Ovary (tissue), 7 donors: ENCODE data around the genes SSTR1, MIA2 and LRFN5.

DNA sequence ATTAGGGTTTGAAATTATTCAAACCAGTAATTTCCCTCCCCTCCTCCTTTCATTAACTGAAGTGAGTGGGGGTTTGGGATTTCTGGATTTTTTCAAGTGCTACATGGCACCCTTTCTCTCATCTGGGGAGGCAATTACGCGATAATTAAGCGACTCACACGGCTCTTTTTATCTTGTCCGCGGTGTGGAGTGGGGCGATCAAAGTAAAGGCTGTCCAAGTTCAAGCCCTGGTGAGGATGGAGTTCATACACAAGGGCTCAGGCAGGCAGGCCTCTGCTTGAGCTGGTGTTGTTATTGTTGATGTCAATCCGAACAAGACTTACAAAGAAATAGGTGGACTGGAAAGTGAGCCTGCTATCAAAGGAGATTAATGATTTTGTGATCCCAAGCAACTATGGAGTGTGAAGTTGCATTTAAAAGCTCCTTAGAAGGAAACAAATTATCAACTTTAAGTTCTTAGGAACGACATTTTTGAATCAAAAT lies 6.1 kb downstream of the FOXA1 start:
- PRO-cap, 7 experiments = no peak in any of the 7 experiments
- RAMPAGE, long total RNA, 2 experiments = no peak in any of the 2 experiments

DNA sequence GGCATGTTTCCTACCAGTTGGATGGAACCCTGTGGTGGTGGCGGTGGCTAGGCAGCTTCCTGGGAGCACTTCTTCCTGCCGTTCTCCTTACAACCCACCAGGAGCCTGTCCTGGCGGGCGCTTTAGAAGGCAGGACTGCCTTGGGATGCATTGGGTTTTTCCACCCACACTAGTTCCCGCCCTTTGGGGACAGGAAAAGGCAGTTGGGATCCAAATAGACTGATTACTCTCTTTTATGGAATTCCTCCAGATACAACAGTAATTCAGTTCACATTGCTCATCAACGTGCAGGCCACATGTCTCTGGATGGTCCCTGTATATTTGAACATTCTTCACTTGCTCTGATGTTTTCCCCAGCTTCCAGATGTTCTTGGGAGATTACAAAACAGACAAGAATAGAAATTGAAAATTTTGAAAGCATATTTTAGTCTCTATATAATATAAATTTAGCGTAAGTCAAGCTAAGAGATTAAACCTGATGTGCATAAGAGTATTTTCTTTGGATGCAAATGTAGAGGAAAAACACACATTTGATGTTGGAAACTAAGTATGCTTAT lies 305.6 kb upstream of the SSTR1 start:
- PRO-cap, 7 experiments = no peak in any of the 7 experiments
- RAMPAGE, long total RNA, 2 experiments = no peak in any of the 2 experiments

DNA sequence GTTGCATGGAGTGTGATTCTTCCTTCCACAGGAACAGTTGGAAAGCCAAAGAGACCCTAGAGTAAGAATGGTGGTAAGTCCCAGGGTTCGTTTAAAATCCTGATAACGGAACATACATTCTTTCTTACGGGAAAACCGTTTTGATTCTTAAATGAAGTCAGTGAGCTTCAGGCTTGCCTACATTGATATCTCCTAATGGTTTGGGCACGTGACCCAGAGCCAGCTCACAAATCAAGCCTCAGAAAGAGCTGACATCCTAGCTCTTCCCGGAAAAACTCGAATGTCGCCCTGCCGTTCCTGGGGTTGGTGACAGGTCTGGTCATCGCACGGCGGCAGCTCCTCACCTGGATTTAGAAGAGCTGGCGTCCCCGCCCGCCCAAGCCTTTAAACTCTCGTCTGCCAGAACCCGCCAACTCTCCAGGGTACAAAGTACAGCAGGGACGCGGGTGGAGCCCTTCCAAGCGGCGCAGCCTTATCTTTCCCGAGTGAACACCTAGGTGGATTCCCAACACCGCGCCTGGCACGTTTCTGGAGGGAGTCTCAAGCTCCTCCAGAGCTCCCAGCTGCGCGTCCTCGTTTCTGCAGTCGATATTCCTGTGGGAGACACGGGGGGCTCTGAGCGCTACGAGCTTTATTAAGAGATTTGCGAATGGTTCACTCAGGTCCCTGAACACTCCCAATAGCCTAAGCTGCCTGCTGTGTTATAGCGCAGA lies at the start of gene SSTR1:
TSS of gene SSTR1 (plus strand) at position 222 of the 713 bp plus-strand sequence.
- PRO-cap, 7 experiments = no peak in any of the 7 experiments
- RAMPAGE, long total RNA, 2 experiments = no peak in any of the 2 experiments

DNA sequence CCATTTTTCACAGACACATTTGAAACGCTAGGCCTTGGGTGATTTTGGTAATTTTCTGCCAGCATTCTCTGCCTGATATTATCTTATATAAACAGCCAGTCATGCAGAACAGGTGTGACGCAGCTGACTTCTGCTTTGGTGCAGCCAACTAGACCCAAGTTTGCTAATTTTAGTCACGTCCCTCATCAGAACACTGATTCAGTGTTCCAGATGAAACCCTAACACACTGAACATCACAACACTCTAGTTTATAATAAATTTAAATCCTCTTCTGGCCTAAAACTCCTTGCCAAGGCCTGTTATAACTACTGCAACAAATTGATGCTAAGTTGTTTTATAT lies 386.1 kb downstream of the SEC23A start:
- PRO-cap, 7 experiments = no peak in any of the 7 experiments
- RAMPAGE, long total RNA, 2 experiments = no peak in any of the 2 experiments

DNA sequence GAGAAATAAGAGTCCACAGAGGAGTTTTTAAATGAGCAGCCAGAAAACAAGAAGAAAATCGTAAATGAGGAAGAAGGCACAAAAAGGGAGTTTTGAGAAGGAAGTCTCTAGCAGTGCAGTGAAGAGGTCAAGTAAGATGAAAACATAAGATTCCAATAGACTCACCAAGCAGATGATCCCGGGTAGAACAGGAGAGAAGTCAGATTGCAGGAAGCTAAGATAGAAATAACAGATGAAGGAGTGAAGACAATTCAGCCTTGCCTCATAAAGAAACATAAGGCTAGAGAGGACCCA lies 229.1 kb downstream of the SEC23A start:
- PRO-cap, 7 experiments = no peak in any of the 7 experiments
- RAMPAGE, long total RNA, 2 experiments = no peak in any of the 2 experiments

DNA sequence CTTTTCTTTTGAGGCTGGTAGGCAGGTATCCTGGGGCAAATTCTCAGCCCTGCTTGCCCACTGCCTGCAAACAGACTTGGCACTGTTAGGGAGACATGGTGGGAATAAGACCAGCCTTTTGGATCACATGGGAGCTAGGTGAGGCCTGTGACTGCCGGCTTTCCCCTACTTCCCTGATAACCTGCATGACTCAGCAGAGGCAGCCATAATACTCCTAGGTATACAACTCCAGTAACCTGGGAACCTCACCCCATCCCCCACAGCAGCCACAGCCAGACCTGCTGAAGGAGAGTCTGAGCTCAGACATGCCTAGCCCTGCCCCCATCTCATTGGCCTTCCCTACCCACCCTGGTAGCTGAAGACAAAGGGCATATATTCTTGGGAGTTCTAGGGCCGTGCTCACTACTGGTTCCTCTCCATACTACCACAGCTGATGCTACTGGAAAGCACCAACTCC lies 170.7 kb downstream of the SEC23A start:
- PRO-cap, 7 experiments = no peak in any of the 7 experiments
- RAMPAGE, long total RNA, 2 experiments = no peak in any of the 2 experiments

DNA sequence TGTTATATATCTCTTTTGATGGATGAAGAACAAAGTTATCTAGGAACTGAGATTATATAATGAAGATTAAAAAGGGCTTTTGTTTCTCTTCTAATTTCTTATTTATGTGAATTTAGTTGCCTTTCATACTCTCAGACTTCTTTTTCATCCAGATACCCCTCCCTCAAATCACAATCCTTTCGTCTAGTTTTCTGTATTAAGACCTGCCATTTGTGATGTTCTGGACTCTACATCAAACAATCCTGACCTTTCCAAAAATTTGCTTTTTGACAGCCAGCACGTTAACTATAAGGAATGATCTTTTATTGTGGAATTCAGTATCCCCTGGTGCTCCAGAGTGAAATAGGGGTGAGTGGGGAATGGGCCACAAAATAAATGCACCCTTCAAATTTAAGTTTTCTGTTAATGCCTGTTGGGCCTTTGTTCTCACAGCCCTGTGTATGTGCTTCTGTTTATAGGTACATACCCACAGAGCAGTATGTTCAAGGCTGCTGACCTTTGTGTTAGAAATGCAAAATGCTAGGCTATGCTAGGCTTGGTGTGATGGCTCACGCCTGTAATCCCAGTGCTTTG lies 11.8 kb downstream of the PNN start:
- PRO-cap, 7 experiments = no peak in any of the 7 experiments
- RAMPAGE, long total RNA, 2 experiments = no peak in any of the 2 experiments

- PRO-cap, 7 experiments = no peak in any of the 7 experiments
- RAMPAGE, long total RNA, 2 experiments = start-site peak on the plus strand in 1 of 2 experiments, at chr14:39233883-39233932 at its widest, 32 reads per replicate
Measured at GRCh38 chr14:39233696-39234348, at the start of gene MIA2. MIA2 (plus strand) TSS chr14:39233915.

DNA sequence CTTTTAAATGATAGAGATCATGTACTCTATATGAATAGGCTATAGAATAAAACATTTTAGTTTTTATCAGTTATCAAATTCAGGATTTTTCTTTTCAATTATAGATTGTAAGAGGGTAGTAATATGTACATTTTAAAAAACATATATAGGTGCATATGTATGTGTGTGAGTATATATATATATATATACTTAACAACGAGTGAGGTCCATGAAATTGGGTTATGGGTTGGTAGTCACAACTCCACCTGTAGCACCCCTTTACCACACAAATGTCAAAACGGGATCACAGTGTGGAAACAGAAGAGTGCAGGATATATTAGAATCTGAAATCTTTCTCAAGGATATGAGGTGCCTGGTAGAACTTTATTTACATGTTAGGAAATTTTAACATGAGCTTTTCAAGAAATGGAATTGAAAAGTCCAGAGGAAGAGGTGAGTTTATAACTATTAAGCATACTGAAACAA lies 31.3 kb downstream of the MIA2 start:
- PRO-cap, 7 experiments = peak in 1 of 7 experiments; most common plus-strand start position 327 of the sequence (in 1)
- RAMPAGE, long total RNA, 2 experiments = start-site peak on the plus strand in 2 of 2 experiments, centred at position 303 of the sequence, 61 to 95 reads per replicate

DNA sequence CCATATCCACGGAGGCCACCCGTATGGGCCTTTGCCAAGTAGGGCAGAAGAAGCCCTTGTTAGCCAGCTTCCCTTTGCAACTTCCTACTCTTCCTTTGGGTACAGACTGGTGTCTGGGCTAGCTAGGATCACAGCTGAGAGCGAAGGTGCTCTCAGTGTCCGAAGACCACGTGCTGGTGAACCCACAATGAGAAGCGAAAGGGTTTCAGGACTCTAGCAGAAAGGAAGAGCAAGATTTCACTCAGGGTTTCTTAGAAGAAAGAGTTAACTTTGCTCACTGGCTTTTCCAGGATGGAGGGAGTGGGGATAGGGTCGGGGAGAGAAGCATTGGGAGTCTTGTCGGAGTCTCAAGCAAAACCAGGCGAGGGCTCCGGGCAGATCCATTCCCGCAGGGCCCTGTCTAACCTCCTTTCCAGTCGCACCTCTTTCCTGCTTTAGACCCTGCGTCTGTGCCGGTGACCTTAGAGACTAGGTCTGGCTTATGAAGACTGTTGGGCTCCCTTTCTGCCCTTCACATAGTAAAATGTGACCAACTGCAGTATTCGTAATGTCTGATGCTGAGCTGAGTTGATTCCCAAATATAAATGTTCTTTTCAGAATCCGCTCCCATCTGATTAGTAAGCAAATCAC lies 811 bp upstream of the LRFN5 start:
- PRO-cap, 7 experiments = peak in 1 of 7 experiments; most common minus-strand start position 556 of the sequence (in 1)
- RAMPAGE, long total RNA, 2 experiments = no peak in any of the 2 experiments

DNA sequence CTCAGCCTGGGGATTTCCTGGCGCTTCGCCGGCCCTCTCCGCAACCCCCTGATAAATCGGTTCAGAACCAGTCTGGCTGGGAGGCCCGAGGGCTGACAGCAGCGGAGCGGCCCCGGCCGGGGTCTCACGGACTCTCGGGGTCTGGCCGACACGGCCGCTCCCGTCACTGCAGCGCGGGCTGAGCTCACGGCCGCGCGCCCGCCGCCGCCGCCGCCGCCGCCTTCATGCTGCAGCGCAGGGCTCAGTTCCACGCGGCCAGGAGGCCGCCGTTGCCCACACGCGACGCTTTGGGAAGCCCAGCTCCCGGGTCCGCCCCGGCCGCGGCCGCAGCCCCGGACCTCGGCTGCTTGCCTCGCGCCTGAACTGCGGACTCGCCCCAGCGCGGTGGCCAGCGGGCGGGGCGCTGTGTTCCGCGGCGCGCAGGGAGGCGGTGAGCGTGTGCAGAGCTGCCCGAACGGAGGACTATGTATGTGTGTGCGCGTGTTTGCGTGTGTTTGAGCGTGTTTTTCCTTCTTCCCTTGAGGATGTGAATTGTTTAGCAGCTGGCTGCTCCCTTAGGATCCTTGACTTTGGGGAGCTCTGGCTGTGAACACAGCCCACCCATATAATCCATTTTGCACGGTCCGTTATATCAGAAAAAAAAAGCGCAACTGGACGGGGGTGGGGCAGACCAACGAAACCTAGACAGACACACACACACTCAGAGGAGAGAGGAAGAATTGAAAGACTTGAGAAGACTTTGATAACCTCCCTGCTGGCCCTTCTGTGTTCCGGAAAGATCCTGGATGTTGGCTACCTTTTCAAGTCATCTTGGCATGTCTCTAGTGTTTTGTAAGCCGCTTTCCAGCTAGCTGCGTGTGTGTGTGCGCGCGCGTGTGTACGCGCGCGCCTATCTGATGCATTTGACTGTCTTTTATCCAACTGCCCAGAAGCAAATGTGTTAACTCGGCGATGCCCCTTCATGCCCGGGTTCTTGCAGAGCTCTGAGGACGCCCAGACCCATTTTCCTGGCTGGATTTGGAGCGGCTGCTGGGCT lies at the start of gene LRFN5:
TSS of gene LRFN5 (plus strand) at position 207 of the 1,036 bp plus-strand sequence.
- PRO-cap, 7 experiments = peak in 7 of 7 experiments; most common plus-strand start position 64 of the sequence (in 5); most common minus-strand start position 365 of the sequence (in 4)
- RAMPAGE, long total RNA, 2 experiments = no peak in any of the 2 experiments

DNA sequence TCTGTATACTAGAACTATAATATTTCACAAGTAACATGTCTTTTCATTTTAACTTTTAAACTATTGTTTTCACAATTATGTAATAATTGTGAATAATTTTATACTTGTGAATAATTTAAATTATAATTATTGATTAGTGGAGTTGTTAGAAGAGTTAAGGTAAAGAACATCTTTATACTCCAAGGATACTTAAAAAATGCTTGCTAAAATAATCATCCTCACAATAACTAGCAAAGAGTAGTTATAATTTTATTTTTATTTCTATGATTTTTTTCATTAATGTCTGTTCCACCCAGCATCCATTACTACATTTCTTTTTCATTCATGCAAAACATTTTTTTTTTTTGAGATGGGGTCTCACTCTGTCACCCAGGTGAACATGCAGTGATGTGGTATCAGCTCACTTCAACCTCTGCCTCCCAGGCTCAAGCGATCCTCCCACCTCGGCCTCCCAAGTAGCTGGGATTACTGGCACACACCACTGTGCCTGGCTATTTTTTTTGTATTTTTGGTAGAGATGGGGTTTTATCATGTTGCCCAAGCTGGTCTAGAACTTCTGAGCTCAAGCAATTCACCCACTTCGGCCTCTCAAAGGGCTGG lies 807.7 kb downstream of the LRFN5 start:
- PRO-cap, 7 experiments = no peak in any of the 7 experiments
- RAMPAGE, long total RNA, 2 experiments = no peak in any of the 2 experiments

DNA sequence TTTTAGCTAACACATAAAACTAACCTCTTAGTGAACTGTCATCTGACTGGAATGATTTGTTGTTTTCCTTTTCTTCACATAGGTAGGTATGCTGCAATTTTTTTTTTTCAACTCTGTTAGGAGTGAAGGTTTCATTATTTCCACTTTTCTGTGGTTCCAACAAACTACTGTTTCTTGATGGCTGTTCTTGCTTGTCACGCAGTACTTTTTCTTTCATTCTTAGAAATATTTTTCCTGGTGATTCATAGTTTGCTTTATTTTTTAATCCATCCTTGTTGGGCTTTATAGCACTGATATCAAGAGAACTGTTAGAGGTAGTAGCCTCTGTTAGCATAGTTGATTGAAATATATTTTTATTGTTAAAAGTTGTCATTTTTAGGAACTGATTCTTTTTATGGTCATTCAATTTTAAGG lies 6.3 kb downstream of the MIS18BP1 start:
- PRO-cap, 7 experiments = no peak in any of the 7 experiments
- RAMPAGE, long total RNA, 2 experiments = no peak in any of the 2 experiments

DNA sequence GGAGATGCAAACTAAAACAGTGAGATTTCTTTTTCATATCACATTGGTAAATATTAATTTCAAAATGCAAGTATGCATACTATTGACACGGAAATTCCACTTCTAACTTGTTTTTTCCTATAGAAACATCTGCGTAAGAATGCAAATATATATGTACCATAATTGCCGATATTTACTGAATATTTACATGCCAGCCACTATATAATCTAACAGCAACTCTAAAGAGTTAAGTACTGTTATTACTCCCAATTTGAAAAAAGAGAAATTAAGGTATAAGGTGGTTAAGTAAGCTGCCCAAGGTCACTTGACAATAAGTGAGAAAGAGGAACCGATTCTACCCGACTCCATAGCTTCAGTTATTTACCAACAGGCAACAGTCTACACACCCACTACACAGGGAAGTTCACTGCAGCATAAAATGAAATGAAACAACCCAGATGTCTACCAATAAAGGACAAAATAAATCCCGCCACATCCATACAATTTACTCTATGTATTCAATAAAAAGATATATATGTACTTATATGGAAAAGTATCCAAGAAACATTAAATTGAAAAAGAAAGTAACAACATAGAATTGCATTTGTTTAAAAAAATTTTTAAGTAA lies 1.1 kb downstream of the MIS18BP1 start:
- PRO-cap, 7 experiments = no peak in any of the 7 experiments
- RAMPAGE, long total RNA, 2 experiments = no peak in any of the 2 experiments

- PRO-cap, 7 experiments = no peak in any of the 7 experiments
- RAMPAGE, long total RNA, 2 experiments = no peak in any of the 2 experiments
Measured at GRCh38 chr14:45253723-45254373, 846 bp upstream of the MIS18BP1 start.

- PRO-cap, 7 experiments = no peak in any of the 7 experiments
- RAMPAGE, long total RNA, 2 experiments = no peak in any of the 2 experiments
Measured at GRCh38 chr14:45367366-45367565, 114.3 kb upstream of the MIS18BP1 start.

GRCh38 chr14:45891560-45892157 lies 638.7 kb upstream of the MIS18BP1 start:
- PRO-cap, 7 experiments = peak in 2 of 7 experiments; most common plus-strand start chr14:45891775 (in 1); most common minus-strand start chr14:45891802 (in 1)
- RAMPAGE, long total RNA, 2 experiments = no peak in any of the 2 experiments

GRCh38 chr14:46734114-46734670 lies 82.6 kb upstream of the RPL10L start:
- PRO-cap, 7 experiments = no peak in any of the 7 experiments
- RAMPAGE, long total RNA, 2 experiments = no peak in any of the 2 experiments

- PRO-cap, 7 experiments = no peak in any of the 7 experiments
- RAMPAGE, long total RNA, 2 experiments = no peak in any of the 2 experiments
Measured at GRCh38 chr14:47900959-47901824, 225.8 kb upstream of the MDGA2 start.

GRCh38 chr14:48900328-48900658 lies 685.9 kb downstream of the RPS29 start:
- PRO-cap, 7 experiments = peak in 1 of 7 experiments; most common minus-strand start chr14:48900491 (in 1)
- RAMPAGE, long total RNA, 2 experiments = no peak in any of the 2 experiments